CD14-positive monocyte (primary cell): ENCODE measurements around a stretch of chr5.

DNA sequence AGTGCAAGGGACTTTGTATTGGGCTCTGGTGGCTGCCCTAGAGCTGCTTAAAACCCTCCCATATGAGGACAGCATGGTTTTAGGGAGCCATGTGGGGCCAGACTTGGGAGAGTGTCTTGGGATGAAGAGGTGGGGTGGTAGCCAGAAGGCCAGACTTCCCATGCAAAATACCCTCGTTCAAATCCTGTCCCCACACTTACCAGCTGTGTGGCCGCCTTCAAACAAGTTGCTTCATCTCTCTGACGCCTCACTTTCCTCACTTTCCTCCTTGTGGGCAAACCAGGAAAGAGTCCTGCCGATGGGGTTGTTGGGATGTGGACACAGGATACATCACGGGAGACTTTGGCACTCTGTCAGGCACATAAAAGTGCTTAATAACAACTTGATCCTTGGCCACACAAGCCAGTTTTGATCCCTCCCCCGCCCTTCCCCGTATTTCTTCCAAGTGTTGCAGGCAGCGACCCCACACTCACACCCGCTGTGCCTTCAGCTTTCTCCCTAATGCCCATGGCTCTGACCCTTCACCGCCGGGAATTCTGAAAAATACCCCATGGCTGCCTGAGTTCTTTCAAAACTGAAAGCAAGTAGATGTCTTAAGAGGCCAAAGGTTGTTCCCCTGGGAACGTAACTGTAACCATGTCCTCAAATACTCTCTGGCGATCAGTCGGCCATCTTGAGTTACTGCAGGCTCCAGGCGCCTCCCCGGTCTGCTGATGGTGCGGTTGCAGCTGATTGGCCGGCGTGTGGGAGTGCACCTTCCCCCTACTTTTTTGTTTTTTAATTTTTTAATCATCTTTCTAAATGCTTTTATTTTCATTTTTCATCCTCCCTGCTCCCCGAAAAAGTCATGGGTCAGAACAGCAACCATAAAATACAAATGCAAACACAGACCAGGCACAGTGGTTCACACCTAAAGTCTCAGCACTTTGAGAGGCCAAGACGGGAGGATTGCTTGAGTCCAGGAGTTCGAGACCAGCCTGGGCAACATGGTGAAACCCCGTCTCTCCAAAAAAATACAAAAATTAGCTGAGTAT is 59.8 kb downstream of the ARHGEF37 start:
- CAGE, long polyA plus RNA: no peak

GRCh38 chr5:149757345-149758047 is 27.4 kb downstream of the PPARGC1B start:
- CAGE, long polyA plus RNA: no peak

- CAGE, long polyA plus RNA: no peak
These were observed 64.4 kb downstream of the PPARGC1B start for GRCh38 chr5:149794465-149794982.

GRCh38 chr5:149932787-149933084 is 11.9 kb downstream of the PDE6A start:
- CAGE, long polyA plus RNA: no peak

DNA sequence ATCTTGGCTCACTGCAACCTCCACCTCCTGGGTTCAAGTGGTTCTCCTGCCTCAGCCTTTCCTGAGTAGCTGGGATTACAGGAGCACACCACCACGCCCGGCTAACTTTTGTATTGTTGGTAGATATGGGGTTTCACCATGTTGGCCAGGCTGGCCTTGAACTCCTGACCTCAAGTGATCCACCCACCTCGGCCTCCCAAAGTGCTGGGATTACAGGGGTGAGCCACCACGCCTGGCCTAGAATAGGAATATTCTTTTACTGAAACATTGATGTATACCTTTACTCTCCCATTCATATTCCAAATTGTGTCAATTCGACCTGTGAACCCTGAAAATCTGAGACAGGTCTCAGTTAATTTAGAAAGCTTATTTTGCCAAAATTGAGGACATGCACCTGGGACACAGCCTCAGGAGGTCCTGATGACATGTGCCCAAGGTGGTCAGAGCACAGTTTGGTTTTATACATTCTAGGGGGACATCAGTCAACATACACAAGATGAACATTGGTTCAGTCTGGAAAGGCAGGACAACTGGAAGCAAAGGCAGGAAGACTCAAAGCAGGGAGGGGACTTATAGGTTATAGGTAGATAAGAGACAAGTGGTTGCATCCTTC is 27.2 kb downstream of the HMGXB3 start:
- CAGE, long polyA plus RNA: no peak

- CAGE, long polyA plus RNA: no peak
These were observed 35.9 kb downstream of the HMGXB3 start for GRCh38 chr5:150036378-150036915.

DNA sequence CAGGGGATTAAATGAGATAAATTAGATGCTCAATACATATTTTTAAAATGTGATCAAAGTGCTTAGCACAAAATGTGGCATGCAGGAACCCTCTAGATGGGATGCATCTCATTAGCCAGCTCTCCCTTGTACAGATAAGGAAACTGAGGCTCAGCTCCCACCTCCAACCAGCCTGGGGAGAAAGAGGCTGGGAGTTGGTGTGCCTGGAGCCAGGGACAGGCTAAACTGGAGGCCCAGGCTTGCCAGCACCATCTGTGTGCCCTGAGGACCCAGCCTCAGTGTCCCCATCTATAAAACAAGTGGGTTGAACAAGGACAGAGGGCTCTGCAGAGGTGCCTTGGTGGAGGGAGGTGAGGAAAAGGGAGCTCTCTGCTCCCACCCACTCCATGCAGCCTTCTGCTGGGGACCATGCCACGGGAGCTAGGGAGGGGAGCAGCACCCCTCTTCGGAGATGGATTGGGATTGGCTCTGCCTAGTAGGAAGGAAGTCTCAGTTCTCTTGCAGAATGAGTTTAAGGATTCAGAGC is 25.6 kb downstream of the SLC6A7 start:
- CAGE, long polyA plus RNA: no peak

GRCh38 chr5:150245229-150245967 is 44.2 kb downstream of the CAMK2A start:
- CAGE, long polyA plus RNA: no peak

- CAGE, long polyA plus RNA: no peak
These were observed 760 bp downstream of the CAMK2A start for GRCh38 chr5:150288698-150289328.

GRCh38 chr5:150389806-150390628 is 22.7 kb downstream of the CD74 start:
- CAGE, long polyA plus RNA: no peak

DNA sequence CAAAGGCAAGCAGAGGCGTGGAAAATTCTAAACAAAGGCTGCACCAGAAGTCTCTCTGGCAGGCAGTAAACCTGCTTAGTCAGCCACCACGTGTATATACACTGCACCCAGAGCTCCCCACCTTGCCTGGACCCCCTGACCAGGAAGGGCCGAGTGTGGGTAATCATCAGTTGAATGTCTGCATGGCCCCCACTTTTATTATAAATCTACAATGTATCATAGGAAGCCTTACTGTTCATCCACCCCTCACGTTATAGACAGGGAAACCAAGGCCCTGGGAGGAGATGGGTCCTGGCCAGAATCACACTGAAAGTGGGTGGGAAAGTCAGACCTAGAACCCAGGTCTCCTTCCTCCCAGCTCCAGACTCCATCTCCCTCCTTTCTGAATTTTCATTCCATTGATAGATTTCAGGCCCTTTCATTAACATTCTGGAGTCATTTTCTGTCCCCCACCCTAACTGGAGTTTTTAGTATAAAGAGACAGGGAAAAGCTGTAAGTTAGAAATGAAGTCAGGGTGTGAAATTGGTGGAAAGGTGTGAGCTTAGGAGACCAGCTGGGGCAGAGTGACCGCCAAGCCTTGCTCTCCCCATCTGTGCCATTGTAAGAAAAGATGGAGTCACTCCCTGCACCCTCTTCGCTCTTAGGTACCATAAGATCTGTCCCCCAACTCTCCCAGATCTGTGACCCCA is 17.0 kb downstream of the CD74 start:
- CAGE, long polyA plus RNA: no peak

GRCh38 chr5:150428063-150428890 is 15.6 kb upstream of the CD74 start:
- CAGE, long polyA plus RNA: no peak

GRCh38 chr5:150442416-150443241 is 6.9 kb downstream of the RPS14 start:
- CAGE, long polyA plus RNA: no peak

- CAGE, long polyA plus RNA: no peak
These were observed 4.4 kb upstream of the RPS14 start for GRCh38 chr5:150453691-150454648.

DNA sequence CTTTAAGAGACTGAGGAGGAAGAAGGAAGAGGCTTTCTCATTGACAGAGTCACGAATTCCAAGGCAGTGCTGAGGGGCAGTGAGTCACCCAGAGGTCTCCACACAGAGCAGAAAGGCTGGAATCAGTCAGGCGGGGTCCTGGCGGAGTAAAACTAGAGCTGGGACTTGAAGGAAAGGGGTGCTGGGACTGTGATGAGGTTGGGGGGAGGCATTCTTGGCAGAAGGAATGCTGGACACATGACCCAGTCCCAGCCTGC is 23.4 kb upstream of the RPS14 start:
- CAGE, long polyA plus RNA: no peak

GRCh38 chr5:150487321-150488362 is 20.3 kb upstream of the NDST1 start:
- CAGE, long polyA plus RNA: no peak

- CAGE, long polyA plus RNA: no peak
These were observed 30.3 kb downstream of the NDST1 start for GRCh38 chr5:150538048-150538720.

DNA sequence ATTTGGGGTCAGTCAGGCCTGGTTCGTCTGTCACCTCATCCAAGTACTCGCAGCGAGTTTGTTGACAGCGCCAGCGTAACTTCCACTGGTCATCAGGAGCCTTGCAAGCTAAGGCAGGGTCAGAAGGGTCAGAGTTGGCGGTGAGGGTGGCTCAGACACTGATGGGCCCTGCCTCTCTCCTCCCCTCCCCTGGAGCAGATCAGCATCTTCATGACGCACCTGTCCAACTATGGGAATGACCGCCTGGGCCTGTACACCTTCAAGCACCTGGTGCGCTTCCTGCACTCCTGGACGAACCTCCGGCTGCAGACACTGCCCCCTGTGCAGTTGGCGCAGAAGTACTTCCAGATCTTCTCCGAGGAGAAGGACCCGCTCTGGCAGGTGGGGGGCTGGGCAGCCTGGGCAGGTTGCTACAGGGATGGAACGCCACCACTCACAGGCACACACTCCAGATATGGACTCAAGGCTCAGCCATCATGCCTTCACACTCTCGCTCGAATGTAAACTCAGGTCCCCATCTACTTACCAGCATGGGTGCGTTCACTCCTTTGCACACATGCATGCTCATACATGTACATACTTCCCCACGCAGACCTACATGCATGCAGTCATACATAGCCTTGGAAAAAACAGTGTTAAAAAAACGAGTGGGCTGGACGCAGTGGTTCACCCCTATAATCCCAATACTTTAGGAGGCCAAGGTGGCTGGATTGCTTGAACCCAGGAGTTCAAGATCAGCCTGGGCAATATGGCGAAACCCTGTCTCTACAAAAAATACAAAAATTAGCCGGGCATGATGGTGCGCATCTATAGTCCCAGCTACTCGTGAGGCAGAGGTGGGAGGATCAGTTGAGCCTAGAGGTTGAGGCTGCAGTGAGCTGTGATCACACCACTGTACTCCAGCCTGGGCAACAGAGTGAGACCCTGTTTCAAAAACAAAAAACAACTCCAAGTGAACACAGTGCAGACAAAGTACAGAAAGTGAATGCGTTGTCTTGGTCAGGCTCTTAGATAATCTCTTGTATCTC is 32.3 kb downstream of the NDST1 start:
- CAGE, long polyA plus RNA: no peak

- CAGE, long polyA plus RNA: no peak
These were observed 36.5 kb upstream of the SYNPO start for GRCh38 chr5:150603993-150604421.

- CAGE, long polyA plus RNA: no peak
These were observed 21.8 kb upstream of the SYNPO start for GRCh38 chr5:150618419-150619322.